Esophagus squamous epithelium (tissue), 4 donors: ENCODE measurements around the genes MARK2, OTUB1, VEGFB and PRDX5.

- PRO-cap, result no peak
- RAMPAGE, long total RNA, 4 experiments, result no peak in any of the 4 experiments
These were observed 5.2 kb downstream of the ZFTA start for GRCh38 chr11:63763358-63763889.

- PRO-cap, result bidirectional peak, plus-strand start at chr11:63764185, minus-strand start at chr11:63764022
- RAMPAGE, long total RNA, 4 experiments, result no peak in any of the 4 experiments
These were observed 4.5 kb downstream of the ZFTA start for GRCh38 chr11:63763890-63764592.

DNA sequence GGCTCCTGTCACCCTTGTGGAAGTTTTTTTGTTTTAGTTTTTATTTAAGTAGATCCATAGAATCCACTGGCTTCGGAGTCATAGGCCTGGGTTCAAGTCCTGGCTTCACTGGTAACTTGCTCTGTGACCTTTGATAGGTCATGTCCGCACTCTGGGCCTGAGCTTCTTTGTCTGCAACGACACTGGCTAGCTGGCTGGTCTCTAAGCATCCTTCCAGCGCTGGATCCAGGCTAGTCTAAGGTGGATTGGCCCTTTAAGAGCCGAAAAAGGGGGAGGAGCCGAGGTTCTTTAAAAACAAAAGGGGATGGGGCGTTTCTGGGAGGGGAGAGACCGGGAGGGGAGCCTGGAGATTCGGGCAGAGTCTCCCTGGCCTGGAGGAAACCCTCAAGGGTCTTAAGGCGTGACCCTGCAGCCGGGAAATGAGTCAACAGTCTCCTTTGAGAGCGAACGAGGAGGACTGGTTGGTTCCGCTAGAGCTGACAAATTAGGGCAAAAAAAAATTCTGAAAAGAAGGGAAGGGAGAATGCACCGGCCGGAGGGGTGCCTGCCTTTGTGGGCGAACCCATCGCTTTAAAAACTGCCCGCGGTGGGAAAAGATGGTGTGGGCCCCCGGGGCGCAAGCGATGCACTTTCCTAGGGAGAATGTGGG is 1.1 kb downstream of the ZFTA start:
- PRO-cap, result bidirectional peak, plus-strand start at position 325 of the sequence, minus-strand start at position 227 of the sequence
- RAMPAGE, long total RNA, 4 experiments, result no peak in any of the 4 experiments

DNA sequence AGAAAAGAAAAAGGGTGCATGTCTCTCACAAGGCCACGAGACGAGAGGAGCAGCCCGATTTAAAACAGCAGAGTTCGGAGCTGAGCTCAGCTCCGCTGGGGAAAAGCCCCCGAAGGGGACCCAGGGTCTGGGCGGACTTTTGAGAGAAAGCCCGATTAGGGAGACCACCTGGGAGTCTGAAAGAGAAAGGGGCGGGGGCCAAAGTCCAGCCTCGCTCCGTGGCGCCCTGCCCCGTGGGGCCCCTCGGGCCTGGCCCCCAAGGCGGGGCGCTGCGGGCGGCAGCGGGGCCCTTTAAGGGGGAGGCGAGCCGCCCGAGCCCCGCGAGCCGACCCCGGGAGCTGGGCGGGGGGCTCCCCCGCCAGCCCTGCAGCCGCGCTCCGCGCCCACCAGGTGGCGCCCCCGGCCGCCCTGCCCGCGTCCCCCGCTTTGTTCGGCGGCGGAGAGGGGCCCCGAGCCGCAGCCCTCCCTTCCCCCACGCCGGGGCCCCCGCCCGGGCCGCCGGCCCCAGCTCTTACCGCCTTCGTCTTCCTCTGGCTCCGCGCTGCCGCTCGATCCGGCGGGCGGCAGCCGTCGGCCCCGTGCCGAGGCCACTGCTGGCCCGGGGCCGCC is 502 bp downstream of the ZFTA start:
- PRO-cap, result no peak
- RAMPAGE, long total RNA, 4 experiments, result no peak in any of the 4 experiments

DNA sequence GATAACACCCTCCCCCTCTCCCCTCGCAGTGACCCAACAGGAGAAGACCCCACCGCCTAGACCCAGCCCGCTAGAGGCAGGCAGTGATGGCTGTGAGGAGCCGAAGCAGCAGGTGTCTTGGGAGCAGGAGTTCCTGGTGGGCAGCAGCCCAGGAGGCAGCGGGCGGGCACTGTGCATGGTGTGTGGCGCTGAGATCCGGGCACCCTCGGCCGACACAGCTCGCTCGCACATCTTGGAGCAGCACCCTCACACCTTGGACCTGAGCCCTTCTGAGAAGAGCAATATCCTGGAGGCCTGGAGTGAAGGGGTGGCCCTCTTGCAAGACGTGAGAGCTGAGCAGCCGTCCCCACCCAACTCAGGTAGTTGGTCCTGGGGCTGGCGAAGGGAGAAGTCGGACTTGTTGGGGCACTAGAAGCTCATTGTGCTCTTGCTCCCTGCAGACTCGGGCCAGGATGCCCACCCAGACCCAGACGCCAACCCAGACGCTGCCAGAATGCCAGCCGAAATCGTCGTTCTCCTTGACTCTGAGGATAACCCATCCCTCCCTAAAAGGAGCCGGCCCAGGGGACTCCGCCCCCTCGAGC is 4.6 kb downstream of the SPINDOC start:
- PRO-cap, result no peak
- RAMPAGE, long total RNA, 4 experiments, result no peak in any of the 4 experiments

- PRO-cap, result no peak
- RAMPAGE, long total RNA, 4 experiments, result no peak in any of the 4 experiments
These were observed 1.1 kb upstream of the MARK2 start for GRCh38 chr11:63837747-63838293.

GRCh38 chr11:63838821-63839396 is at the start of gene MARK2:
TSS of gene MARK2 (plus strand) at chr11:63839110.
- PRO-cap, result bidirectional peak, plus-strand start at chr11:63839015, minus-strand start at chr11:63838728; unidirectional peak, plus-strand start at chr11:63839126; unidirectional peak, plus-strand start at chr11:63839187
- RAMPAGE, long total RNA, 4 experiments, result start-site peak on the plus strand in 2 of 4 experiments, at chr11:63838905-63838946 at its widest, 7 to 17 reads per replicate

DNA sequence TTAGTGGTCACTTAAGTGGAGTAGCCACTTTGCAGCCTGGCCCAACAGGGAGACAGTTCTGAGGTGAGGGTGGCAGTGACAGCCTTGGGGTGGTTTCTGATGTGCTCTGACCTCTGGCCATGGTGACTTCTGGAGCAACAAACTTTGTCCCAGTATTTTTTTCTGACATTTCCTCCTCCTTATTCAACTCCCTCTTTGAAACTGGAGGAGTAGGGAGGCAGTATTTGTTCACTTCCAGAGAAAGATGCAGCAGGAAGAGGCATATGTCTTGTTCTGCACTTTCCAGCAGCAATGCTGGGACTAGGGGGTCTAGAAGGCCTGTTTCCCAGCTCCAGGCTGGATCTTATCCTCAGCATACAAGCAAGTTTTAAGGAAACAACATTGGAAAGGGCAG is 37.3 kb downstream of the RCOR2 start:
- PRO-cap, result no peak
- RAMPAGE, long total RNA, 4 experiments, result no peak in any of the 4 experiments

DNA sequence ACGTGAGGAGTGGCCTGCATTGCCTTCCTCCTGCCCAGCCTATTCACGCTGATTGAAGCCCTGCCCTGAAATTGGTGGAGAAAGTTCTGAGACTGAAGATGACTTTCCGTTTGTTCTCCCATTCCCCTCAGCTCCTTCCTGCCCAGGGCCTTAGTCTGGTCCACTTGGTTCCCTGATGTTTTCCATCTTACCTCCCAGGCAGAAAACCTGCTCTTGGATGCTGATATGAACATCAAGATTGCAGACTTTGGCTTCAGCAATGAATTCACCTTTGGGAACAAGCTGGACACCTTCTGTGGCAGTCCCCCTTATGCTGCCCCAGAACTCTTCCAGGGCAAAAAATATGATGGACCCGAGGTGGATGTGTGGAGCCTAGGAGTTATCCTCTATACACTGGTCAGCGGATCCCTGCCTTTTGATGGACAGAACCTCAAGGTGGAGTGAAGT is 17.3 kb downstream of the RCOR2 start:
- PRO-cap, result no peak
- RAMPAGE, long total RNA, 4 experiments, result no peak in any of the 4 experiments

- PRO-cap, result no peak
- RAMPAGE, long total RNA, 4 experiments, result no peak in any of the 4 experiments
These were observed 3.6 kb upstream of the RCOR2 start for GRCh38 chr11:63920618-63920878.

DNA sequence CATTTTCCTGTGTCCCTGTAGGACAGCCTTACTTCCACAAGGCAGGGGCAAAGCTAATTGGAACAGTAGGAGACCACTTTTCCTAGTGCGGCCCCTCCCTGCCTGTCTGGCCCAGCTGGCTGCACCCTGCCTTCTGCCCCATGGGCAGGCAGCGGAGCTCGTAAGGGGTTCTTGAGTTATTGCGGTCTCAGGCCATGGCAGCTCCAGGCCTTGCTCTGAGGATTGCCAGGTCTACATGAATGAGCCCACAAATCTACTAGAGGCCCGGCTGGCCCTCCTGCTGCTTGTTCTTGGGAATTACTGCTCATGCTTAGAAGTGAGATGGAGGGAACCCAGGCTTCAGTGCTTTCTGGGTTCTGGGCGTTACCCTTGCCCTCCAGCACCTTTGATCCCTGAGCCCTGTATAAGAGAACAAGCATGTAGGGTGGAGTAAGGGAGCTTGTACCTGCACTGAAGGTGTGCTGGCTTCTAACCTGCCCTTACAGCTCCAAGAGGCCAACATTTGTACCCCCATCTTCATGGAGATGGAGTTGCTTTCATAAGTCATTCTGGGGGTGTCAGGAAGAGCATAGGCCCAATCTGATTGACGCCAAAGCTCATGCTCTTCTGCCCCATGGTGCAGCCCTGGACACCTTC is 4.0 kb downstream of the NAA40 start:
- PRO-cap, result no peak
- RAMPAGE, long total RNA, 4 experiments, result no peak in any of the 4 experiments

- PRO-cap, result bidirectional peak, plus-strand start at chr11:63986453, minus-strand start at chr11:63986316
- RAMPAGE, long total RNA, 4 experiments, result start-site peak on the plus strand in 4 of 4 experiments, at chr11:63986424-63986479 at its widest, 789 to 1,583 reads per replicate
These were observed at the start of gene OTUB1 for GRCh38 chr11:63985731-63986618. TSS of gene OTUB1 (plus strand) at chr11:63986438.

- PRO-cap, result no peak
- RAMPAGE, long total RNA, 4 experiments, result no peak in any of the 4 experiments
These were observed 16.7 kb upstream of the FLRT1 start for GRCh38 chr11:64018985-64019514.

GRCh38 chr11:64234144-64234752 is at the start of gene VEGFB:
TSS of gene VEGFB (plus strand) at chr11:64234584.
- PRO-cap, result bidirectional peak, plus-strand start at chr11:64234506, minus-strand start at chr11:64234376
- RAMPAGE, long total RNA, 4 experiments, result no peak in any of the 4 experiments

DNA sequence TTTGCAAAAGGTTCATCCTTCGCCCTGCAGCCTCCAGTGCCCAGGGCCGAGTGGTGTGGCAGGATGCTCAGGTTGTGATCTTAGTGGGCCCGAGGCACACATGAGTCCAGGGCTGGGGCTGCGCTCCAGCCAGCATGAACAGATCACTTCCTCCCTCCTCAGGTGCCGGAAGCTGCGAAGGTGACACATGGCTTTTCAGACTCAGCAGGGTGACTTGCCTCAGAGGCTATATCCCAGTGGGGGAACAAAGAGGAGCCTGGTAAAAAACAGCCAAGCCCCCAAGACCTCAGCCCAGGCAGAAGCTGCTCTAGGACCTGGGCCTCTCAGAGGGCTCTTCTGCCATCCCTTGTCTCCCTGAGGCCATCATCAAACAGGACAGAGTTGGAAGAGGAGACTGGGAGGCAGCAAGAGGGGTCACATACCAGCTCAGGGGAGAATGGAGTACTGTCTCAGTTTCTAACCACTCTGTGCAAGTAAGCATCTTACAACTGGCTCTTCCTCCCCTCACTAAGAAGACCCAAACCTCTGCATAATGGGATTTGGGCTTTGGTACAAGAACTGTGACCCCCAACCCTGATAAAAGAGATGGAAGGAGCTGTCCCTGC is 2.6 kb upstream of the ENSG00000286264 start:
- PRO-cap, result no peak
- RAMPAGE, long total RNA, 4 experiments, result no peak in any of the 4 experiments

DNA sequence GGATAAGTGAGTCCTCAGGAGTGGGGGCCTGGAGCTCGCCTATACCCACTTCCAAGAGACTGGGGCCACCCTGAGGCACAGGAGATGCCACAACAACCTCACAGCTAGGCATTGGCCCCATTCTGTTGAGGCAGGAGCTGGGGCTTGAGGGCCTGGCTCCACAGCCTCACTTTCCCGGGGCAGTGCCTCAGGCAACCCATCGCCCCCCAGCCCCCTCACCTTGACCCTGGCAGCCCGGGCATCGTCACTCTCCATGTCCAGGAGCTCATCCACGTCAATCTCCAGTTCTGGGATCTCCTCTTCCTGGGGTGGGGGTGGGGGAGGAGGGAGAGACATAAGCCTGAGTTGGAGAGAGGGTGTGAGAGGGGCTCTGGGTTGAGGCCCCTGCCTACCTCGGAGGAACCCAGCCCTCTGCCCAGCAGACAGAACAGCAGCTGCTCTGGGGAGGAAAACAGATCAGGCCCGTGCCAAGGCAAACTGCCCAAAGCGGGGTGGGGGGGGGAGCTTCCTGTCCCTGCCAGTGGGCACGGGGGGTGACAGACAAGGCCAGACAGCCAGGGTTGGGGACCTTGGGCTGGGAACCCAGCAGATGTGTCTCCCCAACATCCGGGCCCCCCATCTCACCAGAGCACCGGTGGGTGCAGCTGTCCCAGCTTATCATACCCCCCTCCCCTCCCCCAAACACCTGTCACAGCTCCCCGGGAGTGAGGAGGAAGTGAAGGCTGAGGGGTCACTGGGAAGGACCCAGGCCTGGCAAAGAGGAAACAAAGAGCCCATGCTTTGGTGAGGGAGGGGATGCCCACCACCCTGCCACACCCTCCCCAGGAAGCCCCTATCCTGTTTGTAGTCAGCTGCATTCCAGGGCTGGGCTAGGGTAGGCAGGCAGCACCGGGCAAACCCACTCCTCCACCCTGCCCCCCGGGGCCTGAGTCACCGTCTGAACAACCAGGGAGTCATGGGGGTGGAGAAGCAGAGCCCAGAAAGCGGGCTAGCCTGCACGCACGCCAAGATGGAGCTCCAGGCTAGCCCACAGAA is 1.4 kb downstream of the PPP1R14B start:
- PRO-cap, result bidirectional peak, plus-strand start at position 972 of the sequence, minus-strand start at position 913 of the sequence
- RAMPAGE, long total RNA, 4 experiments, result start-site peak on the plus strand in 3 of 4 experiments, centred at positions 935 to 981 of the sequence, 17 to 73 reads per replicate; start-site peak on the minus strand in 4 of 4 experiments, centred at positions 255 to 885 of the sequence, 6 to 63 reads per replicate

- PRO-cap, result no peak
- RAMPAGE, long total RNA, 4 experiments, result no peak in any of the 4 experiments
These were observed 788 bp downstream of the GPR137 start for GRCh38 chr11:64286377-64286894.

DNA sequence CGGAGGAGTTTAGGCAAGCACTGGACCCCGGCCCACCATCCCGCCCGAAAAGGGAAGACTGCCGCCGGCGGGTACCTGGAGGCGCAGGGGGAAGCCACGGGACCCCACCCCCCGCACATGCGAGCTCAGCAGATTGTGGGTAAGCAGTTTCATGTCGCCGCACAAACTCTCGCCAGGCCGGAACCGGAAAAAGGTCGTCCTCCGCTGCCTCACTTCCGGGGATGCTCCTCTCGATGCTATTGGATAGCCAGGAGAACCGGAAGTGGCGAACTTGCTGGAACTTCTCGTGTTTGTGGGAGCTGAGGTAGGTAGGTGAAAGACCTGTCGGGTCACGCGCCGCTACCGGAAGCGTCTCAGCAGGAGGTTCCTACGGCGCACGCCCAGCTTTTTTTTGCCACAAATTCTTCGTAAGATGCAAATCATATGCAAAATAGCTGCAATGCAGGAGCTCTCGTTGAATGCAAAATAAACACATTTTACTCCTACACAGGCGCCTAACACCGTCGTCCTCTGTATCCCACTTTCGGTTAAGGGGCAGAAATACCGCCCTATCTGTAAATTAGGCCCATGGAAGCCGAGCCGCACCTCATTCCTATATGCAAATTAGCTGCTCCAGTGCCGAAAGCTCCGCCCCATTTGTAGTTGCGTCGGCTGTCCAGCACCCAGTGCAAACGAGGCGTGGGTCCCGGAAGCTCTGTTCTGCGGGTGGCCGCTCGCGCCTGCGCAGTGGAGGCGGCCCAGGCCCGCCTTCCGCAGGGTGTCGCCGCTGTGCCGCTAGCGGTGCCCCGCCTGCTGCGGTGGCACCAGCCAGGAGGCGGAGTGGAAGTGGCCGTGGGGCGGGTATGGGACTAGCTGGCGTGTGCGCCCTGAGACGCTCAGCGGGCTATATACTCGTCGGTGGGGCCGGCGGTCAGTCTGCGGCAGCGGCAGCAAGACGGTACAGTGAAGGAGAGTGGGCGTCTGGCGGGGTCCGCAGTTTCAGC is at the start of gene PRDX5:
TSS of gene PRDX5 (plus strand) at position 748 of the 983 bp plus-strand sequence.
- PRO-cap, result bidirectional peak, plus-strand start at position 304 of the sequence, minus-strand start at position 169 of the sequence; bidirectional peak, plus-strand start at position 777 of the sequence, minus-strand start at position 701 of the sequence
- RAMPAGE, long total RNA, 4 experiments, result start-site peak on the plus strand in 4 of 4 experiments, centred at positions 821 to 853 of the sequence, 2,132 to 3,083 reads per replicate; start-site peak on the minus strand in 4 of 4 experiments, centred at positions 163 to 173 of the sequence, 1,319 to 9,373 reads per replicate

DNA sequence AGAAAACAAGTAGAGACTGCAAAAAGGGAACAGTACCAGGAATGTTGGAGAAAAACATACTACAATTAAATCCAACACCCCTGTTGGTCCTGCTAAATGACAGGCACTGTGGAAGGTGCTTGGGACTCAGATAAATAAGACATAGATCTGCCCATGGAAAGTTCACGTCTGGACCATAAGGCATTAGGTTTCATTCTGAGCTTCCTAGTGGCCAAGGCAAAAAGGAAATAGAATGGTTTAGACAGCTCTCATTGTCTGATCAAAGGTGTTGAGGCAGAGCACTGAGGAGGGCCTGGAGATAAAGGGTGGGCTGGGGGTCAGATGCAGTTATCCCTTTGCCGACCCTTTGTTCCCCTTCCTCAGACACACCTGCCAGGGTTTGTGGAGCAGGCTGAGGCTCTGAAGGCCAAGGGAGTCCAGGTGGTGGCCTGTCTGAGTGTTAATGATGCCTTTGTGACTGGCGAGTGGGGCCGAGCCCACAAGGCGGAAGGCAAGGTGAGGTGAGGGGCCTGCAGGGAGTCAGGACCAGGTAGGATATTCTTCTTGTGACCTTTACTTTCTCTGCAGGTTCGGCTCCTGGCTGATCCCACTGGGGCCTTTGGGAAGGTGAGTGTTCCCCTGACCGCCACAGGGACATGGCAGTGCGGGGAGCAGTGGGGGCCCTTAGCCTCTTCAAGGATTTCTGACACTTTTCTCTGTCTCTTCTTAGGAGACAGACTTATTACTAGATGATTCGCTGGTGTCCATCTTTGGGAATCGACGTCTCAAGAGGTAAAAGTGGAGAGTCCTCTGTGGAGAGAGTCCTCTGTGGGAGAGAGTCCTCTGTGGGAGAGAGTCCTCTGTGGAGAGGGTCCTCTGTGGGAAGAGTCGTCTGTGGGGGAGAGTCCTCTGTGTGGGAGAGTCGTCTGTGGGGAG is 2.6 kb downstream of the PRDX5 start:
- PRO-cap, result no peak
- RAMPAGE, long total RNA, 4 experiments, result start-site peak on the plus strand in 1 of 4 experiments, centred at position 439 of the sequence, 228 reads per replicate

DNA sequence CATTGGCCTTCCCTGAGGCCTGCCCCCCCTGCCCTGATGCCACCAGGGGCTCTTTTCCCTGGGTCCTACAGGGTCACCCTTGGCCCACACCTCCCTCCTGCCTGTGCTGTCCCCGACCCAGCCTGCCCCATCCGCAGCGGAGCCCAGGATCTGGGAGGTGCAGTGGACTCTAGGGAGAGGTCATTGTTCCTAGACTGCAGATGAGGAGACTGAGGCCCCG is 4.8 kb upstream of the RPS6KA4 start:
- PRO-cap, result no peak
- RAMPAGE, long total RNA, 4 experiments, result no peak in any of the 4 experiments